ENCODE data around the gene PPM1D.

DNA sequence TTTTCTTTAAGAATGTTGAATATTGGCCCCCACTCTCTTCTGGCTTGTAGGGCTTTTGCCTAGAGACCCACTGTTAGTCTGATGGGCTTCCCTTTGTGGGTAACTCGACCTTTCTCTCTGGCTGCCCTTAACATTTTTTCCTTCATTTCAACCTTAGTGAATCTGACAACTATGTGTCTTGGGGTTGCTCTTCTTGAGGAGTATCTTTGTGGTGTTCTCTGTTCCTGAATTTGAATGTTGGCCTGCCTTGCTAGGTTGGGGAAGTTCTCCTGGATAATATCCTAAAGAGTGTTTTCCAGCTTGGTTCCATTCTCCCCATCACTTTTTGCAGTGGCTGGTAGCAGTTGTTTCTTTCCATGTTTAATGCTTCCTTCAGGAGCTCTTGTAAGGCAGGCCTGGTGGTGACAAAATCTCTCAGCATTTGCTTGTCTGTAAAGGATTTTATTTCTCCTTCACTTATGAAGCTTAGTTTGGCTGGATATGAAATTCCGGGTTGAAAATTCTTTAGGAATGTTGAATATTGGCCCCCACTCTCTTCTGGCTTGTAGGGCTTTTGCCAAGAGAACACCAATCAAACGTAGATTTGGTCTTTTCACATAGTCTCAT is 50.9 kb downstream of the USP32 start:
- PRO-cap: no peak
- RAMPAGE, long total RNA, 4 experiments: no peak in any of the 4 experiments

DNA sequence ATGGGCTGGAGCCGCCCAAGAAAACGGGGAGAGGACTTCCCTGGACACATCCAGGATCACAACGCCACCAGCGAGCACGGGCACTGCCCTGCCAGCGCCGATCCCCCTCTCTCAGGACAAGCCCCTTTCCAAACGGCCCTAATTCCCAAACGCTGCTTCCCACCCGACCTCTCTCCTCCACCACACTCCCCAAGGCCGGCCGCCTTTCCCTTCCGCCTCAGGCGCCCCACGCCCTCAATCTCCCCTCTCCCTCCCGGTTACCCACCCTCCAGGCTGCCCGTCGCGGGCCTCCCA is 428 bp downstream of the USP32 start:
- PRO-cap: no peak
- RAMPAGE, long total RNA, 4 experiments: no peak in any of the 4 experiments

- PRO-cap: no peak
- RAMPAGE, long total RNA, 4 experiments: no peak in any of the 4 experiments
Observed at GRCh38 chr17:60392798-60392977, 755 bp upstream of the USP32 start.

GRCh38 chr17:60435384-60435756 is 13.1 kb downstream of the CHCT1 start:
- PRO-cap: no peak
- RAMPAGE, long total RNA, 4 experiments: no peak in any of the 4 experiments

- PRO-cap: no peak
- RAMPAGE, long total RNA, 4 experiments: no peak in any of the 4 experiments
Observed at GRCh38 chr17:60600128-60601145, at the start of gene PPM1D. Gene PPM1D, plus strand, starts transcription at chr17:60600193.

- PRO-cap: no peak
- RAMPAGE, long total RNA, 4 experiments: no peak in any of the 4 experiments
Observed at GRCh38 chr17:60743711-60744315, 66.2 kb downstream of the BCAS3 start.

DNA sequence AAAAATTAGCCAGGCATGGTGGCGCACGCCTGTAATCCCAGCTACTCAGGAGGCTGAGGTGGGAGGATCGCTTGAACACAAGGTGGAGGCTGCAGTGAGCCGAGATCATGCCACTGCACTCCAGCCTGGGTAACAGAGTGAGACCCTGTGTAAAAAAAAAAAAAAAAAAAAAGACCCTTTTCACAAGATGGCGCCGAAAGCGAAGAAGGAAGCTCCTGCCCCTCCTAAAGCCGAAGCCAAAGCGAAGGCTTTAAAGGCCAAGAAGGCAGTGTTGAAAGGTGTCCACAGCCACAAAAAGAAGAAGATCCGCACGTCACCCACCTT is 330.0 kb upstream of the TBX2 start:
- PRO-cap: no peak
- RAMPAGE, long total RNA, 4 experiments: no peak in any of the 4 experiments

DNA sequence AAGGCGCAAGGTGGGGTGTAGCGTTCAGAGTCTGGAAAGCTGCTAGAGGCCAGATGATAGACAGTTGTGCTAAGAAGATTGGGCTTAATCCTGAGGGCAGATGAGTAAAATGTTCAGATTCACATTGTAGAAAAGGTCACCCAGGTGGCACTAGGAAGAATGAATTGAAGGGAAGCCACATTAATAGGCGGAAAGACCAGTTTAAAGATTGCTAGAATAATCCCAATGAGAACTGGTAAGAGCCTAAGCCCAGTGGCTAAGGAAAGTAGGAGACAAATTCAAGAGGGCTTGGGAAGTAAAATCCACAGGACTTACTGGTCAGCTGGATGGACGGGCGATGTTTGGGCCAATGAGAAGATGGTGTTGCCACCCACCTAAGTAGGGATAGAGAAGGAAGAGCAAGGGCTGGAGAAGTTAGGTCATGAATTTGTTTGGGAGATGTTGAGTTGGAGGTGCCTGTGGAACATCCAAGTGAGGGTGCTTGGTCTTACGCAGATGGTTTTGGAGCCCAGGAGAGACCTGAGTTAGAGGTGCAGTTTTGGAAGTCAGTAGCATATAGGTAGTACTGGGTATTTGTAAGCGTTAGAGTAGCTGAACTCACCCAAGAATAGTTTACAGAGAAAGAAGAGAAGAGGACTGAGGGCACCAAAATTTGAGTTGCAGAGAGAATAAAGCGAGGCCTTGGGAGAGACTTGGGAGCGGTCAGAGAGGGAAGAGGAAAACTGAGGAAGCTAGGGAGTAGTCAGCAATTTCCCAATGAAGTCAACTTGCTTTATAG is 51.6 kb upstream of the TBX2 start:
- PRO-cap: no peak
- RAMPAGE, long total RNA, 4 experiments: no peak in any of the 4 experiments

- PRO-cap: no peak
- RAMPAGE, long total RNA, 4 experiments: no peak in any of the 4 experiments
Observed at GRCh38 chr17:61377214-61377928, 22.3 kb upstream of the TBX2 start.

DNA sequence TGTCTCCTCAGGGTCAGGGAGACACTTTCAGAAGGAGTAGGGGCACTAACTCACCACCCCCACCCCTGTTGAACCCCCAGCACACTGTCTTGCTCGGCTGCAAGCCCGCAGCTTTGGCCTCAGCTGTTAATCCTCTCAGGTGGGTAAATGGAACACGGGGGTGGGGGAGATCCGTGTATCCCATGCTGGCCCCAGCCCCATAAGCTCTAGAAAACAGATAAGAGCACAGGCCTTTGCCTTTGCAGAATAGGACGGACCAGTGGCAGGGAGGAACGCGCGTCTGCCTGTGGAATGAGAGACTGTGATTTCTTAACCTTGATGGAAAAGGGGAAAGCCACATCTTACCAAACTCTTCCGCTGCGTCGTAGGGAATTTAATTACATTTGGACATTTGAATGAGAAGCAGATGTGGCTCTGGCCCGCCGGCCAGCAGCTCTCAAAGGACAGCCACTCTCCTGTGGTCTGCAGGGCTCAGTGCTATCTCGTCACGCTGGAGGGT is 16.2 kb upstream of the TBX2 start:
- PRO-cap: no peak
- RAMPAGE, long total RNA, 4 experiments: no peak in any of the 4 experiments

DNA sequence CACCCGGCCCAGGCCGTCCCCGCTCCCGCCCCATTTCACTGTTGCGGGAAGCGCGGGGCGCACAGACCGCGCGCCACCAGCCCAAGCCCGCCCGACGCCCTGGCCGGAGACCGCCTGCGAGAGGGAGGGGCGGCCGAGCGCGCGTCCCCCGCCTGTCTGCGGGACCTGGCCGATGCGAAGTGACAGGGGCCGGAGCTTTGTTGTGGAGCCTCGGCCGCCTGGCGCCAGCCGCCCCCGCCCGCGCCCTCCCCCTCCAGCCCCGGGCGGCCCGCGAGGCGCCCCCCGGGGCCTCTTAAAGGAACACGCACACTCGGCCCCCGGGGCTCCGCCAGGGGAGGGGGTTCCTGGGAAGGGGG is 2.6 kb upstream of the TBX2 start:
- PRO-cap: no peak
- RAMPAGE, long total RNA, 4 experiments: no peak in any of the 4 experiments

GRCh38 chr17:61398871-61399709 is 553 bp upstream of the TBX2 start:
- PRO-cap: no peak
- RAMPAGE, long total RNA, 4 experiments: no peak in any of the 4 experiments

GRCh38 chr17:61904233-61904688 is 23.5 kb downstream of the INTS2 start:
- PRO-cap: no peak
- RAMPAGE, long total RNA, 4 experiments: no peak in any of the 4 experiments

DNA sequence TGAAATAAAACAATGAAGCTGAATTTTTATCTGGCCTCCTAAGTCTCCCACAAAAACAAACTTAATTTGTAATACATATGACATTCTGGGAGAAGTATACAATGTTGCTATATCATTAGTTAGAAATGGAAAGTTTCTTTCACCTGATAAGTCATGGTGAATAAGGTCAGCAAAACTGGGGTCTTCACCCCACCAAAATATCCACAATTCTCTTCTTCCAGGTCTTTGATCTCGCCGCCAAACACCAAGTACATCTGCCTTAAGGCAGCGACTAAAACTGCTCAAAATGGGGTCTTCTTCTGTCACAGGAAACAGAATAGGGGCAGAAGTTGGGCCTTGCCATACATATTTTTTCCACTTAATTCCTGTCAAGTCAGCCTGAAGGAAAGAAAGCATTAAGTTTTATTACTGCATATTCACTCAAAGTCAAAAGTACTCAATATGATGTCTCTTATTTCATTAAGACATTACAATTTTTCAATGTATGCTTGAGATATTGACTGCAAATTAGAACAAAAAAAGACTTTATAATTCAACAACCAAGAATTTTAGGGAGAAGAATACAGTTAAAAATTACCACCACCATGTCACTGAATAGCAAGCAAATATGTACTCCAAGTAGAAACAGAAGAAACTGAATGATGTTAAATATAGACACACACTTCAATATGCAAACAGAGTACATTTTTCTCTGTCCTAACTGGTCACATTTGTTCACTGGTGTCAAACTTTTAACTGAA is 2.0 kb downstream of the MED13 start:
- PRO-cap: no peak
- RAMPAGE, long total RNA, 4 experiments: no peak in any of the 4 experiments

- PRO-cap: no peak
- RAMPAGE, long total RNA, 4 experiments: no peak in any of the 4 experiments
Observed at GRCh38 chr17:62064300-62064725, 765 bp downstream of the MED13 start.

GRCh38 chr17:62652806-62653782 is 25.6 kb downstream of the MRC2 start:
- PRO-cap: no peak
- RAMPAGE, long total RNA, 4 experiments: no peak in any of the 4 experiments

- PRO-cap: no peak
- RAMPAGE, long total RNA, 4 experiments: no peak in any of the 4 experiments
Observed at GRCh38 chr17:62703653-62704382, 76.3 kb downstream of the MRC2 start.

- PRO-cap: no peak
- RAMPAGE, long total RNA, 4 experiments: no peak in any of the 4 experiments
Observed at GRCh38 chr17:62965195-62965585, 845 bp upstream of the TANC2 start.

DNA sequence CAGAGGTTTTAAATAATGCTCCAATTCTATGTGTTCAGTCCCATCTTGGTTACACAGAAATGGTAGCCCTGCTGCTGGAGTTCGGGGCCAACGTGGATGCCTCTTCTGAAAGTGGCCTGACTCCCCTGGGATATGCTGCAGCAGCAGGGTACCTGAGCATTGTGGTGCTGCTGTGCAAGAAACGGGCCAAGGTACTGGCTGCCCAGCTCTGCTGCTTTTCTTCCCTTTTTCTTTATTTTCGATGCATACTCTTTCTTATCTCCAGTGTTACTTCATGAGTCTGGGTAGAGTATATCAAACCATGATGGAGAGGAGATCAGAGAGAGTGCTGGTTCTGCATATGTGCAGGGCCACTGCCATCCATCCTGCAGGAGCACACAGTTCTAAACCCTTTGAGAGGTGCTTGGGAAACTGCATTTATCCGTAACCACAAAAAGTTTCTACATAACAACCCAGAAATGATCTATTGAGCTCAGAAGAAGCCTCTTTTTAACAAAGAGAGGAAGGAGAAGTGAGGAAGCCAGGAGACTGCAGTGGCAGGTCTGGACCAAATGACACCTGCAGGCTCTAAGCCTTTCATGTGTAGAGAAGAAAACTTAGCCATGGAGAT is 56.6 kb downstream of the CYB561 start:
- PRO-cap: no peak
- RAMPAGE, long total RNA, 4 experiments: no peak in any of the 4 experiments

GRCh38 chr17:63421919-63422990 is 23.9 kb downstream of the CYB561 start:
- PRO-cap: no peak
- RAMPAGE, long total RNA, 4 experiments: no peak in any of the 4 experiments

Measured in omental fat pad (tissue), 4 donors.